ENCODE measurements around a stretch of chr10.

DNA sequence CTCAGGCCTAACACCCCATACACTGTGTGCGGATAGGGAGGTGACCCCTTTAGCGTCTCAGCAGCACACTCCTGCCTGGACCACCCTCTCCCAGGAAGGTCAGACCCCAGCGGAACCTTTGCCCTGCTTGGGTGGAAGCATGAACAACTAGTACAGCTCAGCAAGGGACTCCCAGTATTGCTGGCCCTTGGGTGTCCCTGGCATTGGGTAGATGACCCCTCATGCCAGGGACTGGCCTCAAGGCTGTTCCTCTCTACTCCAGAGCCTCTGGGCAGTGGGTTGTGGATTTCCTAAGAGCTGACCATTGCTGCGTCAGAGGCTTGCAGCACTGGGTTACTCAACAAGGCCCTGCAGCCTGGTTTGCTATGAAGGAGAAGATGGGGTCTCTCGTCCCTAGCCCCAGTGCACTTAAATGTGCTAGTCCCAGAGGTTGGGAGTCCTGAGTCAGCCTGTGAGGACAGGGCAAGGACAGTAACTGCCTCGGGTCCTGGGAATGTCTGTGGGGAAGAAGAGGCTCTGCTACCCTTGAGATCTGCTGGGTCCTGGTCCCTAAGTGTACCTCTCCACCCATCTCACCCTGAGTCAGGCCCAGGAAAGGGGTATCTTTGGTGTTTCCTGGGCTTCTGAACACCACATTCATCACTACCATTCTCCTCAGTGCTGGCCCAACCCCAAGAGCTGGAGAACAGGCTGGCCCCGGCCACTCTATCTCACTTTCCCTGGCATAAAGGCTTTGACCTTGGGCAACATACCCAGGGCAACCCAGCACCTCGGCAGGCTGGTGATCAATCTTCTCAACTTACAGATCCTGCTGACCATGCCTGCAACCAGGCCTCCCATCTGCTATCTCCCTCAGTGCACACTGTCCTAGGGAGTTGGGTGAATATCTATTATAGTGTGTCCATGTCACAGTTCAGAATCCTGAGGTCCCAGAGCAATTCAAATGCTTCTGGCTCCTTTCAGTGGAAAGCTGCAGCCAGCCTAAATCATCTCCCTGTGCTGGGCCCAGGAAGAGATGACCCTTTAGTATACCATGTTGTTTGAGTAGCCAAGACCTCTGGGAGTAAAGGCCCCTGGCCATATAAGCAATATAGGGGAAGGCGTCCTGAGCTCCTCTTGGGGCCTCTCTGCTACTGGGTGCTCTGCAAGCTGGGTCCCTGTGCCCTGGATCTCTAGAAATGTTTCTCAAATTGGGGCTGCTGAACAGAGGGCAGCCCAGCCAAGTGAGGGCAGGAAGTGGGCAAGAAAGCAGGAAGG is 2.2 kb downstream of the VSIR start:
- PRO-cap = bidirectional peak, plus-strand start at position 366 of the sequence, minus-strand start at position 269 of the sequence
- RAMPAGE, long total RNA, 4 experiments = no peak in any of the 4 experiments

GRCh38 chr10:71812713-71813415 is 38.2 kb downstream of the PSAP start:
- PRO-cap = no peak
- RAMPAGE, long total RNA, 4 experiments = no peak in any of the 4 experiments

GRCh38 chr10:71831042-71831673 is 19.9 kb downstream of the PSAP start:
- PRO-cap = no peak
- RAMPAGE, long total RNA, 4 experiments = no peak in any of the 4 experiments

DNA sequence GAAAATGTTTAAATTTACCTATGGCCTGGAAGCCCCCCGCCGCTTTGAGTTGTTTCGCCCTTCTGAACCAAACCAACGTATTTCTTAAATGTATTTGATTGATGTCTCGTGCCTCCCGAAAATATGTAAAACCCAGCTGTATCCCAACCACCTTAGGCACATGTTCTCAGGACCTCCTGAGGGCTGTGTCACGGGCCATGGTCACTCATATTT is 748 bp downstream of the PSAP start:
- PRO-cap = no peak
- RAMPAGE, long total RNA, 4 experiments = no peak in any of the 4 experiments

DNA sequence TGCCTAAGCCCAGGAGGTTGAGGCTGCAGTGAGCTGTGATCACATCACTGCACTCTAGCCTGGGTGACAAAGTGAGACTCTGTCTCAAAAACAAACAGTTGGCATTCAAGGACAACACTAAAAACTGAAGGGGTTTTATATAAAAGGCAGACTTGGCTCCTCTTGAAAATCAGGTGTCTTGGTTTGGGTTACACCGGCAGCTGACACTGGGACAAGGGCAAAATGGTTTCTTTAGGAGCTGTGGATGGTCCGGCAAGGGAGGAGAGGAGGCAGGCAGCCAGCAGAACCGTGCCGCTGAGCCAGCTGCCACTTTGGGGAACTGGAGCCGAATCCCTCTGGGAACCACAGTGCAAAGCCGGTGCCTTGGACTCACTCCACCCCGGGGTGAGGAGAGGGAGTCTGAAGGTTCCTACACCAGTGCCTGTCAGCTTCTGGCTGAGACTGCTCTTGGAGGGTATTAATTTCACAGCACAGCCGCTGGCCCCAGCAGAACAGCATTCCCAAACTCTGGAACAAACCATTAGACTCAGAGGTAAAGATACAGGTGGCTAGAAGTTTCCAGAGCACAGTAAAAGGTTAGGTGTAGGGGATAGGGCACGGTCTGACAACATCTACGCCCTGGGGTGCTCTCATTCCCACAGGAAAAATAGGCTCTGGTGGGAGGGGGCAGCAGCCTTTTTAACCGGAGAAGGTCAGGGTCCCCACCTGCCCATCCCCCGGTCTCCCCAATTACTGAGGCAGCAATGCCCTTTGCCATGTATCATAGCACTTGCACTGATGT is 52.8 kb downstream of the CHST3 start:
- PRO-cap = no peak
- RAMPAGE, long total RNA, 4 experiments = no peak in any of the 4 experiments

DNA sequence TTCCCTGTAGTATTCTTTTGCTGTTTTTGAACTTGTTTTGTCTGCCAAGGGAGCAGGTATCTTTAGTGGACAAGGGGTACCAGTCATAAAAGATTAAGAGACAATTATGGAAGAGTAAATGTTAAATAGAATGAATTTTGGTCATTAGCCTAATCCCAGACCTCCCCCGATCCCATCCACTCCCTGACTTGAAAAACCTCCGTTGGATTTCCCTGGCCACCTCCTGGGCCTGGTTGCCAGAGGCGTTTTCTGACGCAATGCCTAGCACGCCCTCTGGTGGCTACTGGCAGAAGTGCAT is 40.0 kb downstream of the SPOCK2 start:
- PRO-cap = no peak
- RAMPAGE, long total RNA, 4 experiments = no peak in any of the 4 experiments

DNA sequence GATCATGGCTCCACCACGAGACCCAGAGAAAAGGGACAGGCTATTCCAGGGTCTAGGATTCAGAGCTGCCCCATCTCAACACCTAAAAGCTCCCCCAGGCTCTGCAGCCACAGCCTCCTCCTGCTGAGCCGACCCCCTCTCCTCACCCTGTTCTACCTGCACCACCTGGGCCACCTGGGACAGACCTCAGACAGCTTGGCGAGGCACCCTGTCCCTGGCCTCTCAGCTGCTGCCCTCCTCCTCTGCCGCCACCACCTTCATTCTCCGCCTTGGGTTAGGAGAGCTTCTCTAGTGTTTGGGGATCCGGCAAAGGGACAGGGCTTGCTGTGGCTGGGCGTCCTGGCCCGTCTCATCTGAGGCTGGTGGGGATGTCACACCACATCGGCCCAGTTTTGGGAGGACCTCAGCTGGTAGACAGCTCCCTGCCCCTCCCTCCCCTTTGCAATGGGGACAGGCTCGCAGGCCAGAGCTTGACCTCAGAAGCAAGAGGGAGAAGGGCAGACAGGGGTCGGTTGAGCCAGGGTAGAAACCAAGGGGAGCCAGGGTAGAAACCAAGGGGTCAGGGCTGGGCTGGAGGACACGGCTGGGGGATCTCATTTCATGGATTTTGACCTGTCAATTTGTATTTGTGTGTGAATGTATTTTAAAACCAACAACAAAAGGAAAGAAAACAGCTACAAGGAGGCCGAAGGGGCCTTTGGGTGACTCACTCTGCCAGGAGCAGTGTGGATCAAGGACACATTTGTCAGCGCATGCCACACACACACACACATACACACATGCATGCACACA is 26.4 kb downstream of the SPOCK2 start:
- PRO-cap = no peak
- RAMPAGE, long total RNA, 4 experiments = no peak in any of the 4 experiments

- PRO-cap = no peak
- RAMPAGE, long total RNA, 4 experiments = no peak in any of the 4 experiments
Measured at GRCh38 chr10:72069408-72069794, 18.9 kb downstream of the SPOCK2 start.

DNA sequence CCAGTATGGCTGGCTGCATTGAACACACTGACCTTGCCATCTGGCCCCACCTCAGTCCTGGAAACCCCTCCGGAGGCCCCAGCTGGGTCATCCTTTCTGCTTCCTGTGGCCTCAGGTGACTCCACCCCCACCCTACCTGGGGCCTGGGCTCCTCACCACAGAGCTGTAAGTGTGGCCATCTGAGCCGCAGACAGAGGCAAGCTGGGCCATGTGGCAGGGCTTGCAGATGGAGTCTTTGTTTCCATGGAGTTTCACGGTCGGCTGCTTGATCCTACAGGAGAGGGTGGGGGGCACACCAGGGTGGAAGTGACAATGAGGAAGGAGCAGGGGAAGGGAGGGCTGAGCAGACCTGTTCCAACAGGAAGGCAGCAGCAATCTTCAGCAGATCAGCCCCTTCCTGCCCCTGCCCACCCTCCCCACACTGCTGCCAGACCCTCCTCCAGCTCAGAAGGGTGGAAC is 18.2 kb downstream of the SPOCK2 start:
- PRO-cap = no peak
- RAMPAGE, long total RNA, 4 experiments = no peak in any of the 4 experiments

DNA sequence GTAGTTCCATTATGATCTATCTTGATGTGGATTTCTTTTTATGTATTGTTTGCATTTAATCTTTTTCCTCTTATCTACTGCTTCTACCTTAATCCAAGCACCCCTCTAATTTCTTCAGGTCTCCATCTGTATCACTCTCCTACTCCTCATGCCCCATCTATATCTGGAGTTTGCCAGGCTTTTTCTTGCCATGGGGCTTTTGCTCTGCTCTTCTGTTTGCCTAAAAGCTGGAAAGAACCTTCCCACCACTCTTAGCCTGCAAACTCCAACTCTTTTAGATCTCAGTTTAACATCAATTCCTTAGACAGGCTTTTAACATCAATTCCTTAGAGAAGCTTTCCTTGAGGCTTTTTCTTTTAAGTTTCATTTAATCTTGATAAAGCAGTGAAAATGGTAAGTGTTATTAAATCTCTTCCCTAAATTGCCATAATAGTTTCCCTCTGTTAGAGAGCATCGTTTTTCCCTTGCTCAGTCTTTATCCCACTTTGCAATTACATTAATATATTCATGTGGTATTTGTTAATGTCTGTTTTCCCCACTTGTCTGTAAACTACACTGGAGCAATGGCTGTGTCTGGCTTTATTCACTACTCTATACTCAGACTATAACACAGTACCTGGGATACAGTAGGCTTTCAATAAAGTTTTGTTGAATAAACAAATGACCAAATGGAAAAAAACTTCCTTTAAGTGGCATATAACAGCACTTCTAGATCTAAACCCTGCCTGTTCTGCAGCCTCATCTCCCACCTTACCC is 57.0 kb upstream of the SPOCK2 start:
- PRO-cap = no peak
- RAMPAGE, long total RNA, 4 experiments = start-site peak on the minus strand in 1 of 4 experiments, centred at positions 262 to 393 of the sequence, 5 reads per replicate

GRCh38 chr10:72333997-72334744 is 20.5 kb downstream of the DNAJB12 start:
- PRO-cap = no peak
- RAMPAGE, long total RNA, 4 experiments = no peak in any of the 4 experiments

DNA sequence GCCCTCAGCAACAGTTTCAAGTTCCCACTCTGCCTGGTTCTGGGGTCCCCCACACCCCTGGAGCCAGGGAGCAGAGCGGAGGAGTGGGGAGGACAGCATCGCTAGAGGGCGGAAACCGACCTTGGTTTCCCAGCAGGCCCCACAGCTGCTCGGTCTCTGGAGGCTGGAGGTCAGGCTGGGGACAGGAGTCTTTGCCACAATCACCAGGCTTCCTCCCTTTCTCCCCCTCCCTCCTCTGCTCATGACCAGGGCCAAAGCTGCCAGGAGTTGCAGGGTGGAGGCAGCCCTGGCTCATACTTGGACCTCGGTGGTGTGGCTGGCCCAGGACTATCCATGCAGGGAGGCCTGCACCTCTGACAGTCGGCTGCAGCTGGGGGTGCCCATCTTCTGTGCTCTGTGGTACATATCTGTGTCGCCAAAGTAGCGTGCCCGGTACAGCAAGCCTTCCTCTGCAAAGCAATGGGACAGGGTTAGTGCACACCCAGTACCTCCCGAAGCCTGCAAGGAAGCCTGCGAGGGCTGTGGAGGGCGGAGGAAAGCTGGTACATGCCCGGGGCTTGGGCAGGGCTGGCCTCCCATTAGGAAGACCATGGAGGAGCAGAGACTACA is 19.1 kb downstream of the DNAJB12 start:
- PRO-cap = unidirectional peak, plus-strand start at position 263 of the sequence
- RAMPAGE, long total RNA, 4 experiments = no peak in any of the 4 experiments

DNA sequence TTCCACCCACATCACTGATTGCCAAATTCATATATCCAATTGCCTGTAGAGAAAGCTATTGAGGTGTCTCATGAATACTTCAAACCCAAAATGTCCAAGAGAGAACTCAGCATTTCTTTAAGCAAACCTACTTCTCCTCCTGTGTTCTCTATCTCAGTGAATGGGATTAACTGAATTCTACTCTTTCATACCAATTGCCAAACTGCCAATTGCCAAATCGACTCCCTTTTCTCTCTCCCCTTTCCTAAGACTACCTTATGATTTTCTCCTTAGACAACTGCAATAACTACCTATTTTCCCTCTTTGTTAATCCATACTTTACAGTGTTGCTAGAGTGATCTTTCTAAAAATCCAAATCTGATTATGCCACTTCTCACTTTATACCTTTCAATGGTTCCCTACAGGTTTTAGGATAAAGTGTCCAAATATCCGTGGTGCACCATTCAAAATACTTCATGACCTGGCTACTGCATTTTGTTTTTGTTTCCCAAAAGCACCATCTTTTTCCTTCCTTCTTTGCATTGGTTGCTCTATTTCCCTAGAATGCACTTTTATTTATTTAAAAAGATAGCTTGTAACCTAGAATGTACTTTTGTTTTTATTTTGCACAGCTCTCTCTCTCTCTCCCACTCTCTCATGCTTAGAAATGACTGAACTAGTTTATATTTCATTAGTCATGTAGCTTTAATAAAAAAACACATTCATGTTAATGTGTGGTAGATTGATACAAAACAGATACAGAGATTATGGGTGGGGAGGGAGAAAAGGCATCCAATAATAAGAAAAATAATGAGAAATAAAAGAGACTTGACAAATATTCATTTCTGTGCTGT is 105.2 kb upstream of the DNAJB12 start:
- PRO-cap = no peak
- RAMPAGE, long total RNA, 4 experiments = start-site peak on the minus strand in 1 of 4 experiments, centred at position 494 of the sequence, 18 reads per replicate

GRCh38 chr10:72649294-72649591 is 23.4 kb upstream of the MICU1 start:
- PRO-cap = no peak
- RAMPAGE, long total RNA, 4 experiments = no peak in any of the 4 experiments

DNA sequence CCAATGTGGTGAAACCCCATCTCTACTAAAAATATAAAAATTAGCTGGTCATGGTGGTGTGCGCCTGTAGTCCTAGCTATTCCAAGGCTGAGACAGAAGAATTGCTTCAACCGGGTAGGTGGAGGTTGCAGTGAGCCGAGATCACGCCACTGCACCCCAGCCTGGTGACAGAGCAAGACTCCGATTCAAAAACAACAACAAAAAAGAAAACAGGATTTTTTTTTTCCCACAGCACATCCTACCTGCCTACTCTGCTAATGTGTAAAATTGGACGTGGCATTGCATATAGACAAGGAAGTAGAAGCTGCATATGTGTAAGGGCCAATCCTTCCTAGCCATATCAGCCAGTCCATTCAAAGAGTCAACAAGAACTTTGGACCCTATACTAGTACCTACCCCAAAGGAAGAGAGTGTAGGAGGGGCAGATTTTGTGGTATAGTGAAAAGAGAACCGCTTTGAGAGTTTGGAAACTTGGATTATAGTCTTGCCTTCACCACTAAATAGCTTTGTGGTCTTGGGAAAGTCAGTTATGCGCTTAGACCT is 12.2 kb upstream of the MCU start:
- PRO-cap = bidirectional peak, plus-strand start at position 424 of the sequence, minus-strand start at position 259 of the sequence
- RAMPAGE, long total RNA, 4 experiments = no peak in any of the 4 experiments

DNA sequence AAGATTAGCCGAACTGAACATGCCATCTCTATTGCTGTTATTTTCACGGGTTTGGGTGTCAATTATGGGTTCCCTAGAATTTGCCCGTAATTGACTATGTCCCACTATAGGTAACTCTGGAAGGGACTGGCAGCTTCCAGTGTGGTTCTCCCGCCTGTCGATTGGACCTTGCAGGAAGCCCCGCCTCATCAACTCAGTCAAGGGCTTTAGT is 183 bp upstream of the MCU start:
- PRO-cap = bidirectional peak, plus-strand start outside the sequence, minus-strand start at position 163 of the sequence
- RAMPAGE, long total RNA, 4 experiments = no peak in any of the 4 experiments

GRCh38 chr10:72777013-72777493 is 85.1 kb downstream of the MCU start:
- PRO-cap = no peak
- RAMPAGE, long total RNA, 4 experiments = no peak in any of the 4 experiments

DNA sequence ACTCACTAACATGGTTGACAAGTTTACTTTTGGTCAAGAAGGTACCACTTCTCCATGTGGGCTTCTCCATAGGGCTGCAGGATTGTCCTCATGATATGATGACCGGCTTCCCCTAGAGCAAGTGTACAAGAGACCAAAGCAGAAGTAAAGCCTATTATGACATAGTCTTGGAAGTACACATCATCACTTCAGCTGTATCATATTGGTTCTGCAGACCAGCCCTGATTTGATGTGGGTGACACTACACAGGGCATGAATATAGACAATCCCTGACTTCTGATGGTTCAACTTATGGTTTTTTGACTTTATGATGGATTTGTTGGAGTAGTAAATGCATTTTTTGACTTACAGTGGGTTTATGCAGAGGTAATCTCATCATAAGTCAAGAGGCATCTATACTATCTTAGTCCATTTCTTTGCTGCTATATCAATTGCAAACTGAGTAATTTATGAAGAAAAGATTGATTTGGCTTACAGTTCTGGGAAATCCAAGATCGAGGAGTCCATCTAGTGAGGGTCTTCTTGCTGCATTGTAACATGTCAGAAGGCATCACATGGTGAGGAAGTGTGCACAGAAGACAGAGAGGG is 45.6 kb upstream of the OIT3 start:
- PRO-cap = no peak
- RAMPAGE, long total RNA, 4 experiments = no peak in any of the 4 experiments

DNA sequence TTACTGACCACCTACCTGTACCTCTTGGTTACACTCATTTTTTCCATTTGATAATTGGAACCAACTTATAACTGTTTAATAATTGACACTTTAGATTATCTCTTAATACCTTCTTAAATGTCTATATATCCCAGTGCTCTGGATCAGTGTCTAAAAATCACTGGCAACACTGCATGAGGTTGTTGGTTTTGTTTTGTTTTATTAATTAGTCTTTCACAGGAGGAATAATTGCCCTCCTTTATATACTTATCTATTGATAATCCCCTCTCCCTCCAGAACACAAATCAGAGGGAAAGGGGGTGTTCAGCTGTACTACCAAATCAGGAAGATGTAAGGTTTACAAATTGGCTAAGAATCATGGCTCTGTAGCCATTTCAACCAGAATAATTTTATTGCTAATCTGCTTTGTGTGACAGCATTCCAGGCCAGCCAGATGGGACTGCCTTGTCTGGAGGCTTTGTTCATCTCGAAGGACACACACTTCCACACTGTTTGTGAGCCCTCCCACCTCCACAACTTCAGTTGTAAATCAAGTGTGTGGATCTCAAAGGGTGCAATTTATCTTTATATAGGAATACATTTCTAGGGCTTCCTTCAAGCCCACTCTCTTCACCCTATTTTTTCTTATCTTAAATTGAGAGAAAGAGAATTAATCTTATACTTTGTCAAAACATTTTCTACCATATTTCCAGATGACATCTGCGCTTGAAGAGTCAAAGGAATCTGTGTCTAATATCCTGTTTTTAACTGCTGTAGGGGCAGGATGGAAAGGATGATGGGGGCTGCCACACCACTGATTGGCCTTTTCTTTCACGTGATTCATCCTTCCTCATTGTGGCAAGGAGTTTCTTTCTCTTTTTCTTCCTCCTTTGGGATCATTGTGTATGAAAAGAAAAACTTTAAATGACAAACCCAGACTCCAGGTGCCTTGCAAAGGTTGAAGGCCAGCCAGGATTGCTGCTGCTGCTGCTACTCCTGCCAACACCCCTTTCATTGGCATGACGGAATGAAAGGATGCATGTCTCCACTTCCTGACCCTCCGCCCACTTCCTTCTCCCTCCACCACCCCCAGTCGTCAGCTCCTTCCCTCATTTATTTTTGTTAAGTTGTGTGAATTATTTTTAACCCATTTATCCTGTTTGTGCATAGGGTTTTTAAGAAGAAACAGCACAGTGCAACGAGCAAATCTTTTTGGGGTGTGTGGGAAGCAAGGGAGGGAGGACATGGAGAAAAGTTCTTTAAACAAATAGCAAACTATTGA is 6.8 kb upstream of the OIT3 start:
- PRO-cap = no peak
- RAMPAGE, long total RNA, 4 experiments = start-site peak on the plus strand in 2 of 4 experiments, centred at positions 660 to 872 of the sequence, 18 to 34 reads per replicate

DNA sequence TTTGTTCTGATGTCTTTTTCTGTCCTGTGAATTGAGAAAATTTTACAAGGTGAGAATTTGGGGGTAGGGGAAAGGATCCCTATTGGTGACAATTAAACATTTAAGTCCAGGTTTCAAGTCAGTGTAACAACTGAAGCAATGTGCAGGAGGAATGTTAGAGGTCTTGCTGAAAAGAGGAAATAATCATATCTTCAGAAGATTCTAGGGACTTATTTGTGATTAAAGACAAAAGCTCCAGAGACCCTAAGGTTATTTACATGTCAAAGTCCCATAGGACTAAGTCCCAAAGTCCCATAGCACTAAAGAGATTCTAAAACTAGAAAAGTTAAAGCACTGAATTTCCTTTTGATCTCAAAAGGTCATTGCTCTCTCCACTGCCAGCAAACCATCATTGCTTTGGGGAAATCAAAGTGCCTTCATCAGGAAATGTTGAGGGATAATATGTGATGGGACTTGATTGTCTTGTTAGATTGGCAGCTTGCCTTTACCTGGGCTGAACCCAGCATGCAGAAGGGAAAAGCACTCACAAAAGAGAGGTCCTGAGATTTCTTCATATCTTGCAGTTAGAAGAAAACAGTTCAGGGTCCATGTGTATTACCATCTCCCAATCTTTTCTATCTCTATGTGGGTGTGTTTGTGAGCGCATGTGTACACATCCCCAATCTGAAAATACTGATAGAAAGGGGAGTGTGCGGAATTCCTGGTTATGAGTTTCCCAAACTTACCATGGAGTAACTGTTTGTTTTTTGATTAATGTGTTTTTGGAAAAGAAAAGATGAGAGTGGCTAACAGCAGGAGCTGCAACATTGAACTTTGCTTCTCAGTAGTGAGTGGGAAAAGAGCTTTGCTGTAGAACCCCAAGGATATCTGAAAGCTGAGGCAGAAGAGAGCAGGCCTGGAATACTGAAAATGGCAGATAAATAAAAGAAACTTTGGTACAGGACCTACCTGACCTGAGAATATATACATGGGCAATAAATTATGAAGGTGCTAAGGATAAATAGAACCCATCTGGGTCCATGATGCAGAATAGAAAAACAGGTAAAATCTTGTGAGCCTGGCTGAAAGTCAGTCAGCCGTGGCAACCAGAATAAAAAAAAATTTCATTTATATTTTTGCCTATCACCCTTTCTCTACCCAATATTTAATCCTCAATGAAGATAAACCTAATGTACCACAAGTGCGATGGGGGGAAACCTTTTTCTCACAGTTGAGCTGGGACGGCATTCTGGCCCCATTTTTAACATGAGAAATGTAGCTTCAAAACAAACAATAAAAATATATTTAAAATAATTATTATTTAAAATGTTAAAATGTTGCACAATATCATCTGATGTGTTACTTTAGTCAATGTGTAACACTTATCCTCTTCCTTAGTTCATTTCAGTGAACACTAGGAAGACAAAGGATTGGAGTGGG is 22.1 kb downstream of the NUDT13 start:
- PRO-cap = no peak
- RAMPAGE, long total RNA, 4 experiments = no peak in any of the 4 experiments

Data from Peyer's patch (tissue), 4 donors.